Temporal lobe (tissue), 2 donors: ENCODE measurements around a stretch of chr17.

DNA sequence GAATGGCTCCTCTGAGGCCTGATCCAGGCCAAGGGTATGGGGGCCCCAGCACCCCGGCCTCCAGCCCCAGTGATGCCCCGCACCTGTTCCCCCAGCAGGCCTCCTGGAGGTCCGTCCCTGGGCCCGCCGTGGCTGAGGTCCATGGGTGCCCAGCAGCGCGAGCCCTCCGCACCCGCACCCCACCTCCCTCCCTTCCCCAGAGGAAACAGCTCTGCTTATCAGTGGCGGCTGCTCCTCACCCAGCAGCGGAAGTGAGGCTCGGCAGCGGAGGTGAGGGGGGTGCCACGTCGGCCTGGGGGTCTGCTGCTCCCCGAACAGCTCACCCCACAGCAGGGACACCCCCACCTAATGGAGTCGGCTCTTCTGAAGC, 639 bp downstream of the UNC13D start:
- RAMPAGE, long total RNA: no peak

DNA sequence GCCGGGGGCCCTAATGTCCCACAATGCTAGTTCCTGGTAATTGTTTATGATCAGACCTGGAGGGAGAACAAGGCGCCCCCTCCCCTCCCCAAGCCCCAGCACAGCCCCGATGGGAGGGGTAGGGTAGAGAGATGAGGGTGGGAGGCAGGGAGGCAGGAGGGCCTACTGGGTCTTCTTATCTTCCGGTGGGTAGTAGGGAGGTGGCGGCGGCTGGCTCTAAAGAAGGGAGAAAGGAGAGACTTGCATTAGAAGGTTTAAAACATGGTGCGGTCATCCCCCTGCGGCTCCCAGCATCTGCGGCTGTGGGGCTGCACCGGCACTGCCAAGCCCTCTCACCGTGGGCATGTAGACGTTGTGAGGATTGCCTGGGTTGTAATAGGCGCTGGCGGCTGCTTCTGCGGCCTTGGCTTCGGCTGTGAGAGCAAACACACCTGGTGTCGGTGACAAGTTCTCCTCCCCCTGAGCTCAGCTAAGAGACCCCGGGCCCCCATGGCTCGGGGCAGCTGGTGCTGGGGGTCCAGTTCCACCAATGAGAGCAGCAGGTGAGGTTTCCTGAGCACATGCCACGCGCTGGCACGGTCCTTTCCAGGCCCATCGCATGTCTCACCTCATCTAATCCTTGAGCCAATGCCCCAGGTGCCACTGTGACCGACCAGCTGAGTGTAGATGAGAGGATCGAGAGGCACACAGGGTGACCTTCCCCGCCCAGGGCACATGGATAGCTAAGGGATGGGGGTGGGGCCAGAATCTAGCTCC, 2.5 kb upstream of the UNC13D start:
- RAMPAGE, long total RNA: no peak

DNA sequence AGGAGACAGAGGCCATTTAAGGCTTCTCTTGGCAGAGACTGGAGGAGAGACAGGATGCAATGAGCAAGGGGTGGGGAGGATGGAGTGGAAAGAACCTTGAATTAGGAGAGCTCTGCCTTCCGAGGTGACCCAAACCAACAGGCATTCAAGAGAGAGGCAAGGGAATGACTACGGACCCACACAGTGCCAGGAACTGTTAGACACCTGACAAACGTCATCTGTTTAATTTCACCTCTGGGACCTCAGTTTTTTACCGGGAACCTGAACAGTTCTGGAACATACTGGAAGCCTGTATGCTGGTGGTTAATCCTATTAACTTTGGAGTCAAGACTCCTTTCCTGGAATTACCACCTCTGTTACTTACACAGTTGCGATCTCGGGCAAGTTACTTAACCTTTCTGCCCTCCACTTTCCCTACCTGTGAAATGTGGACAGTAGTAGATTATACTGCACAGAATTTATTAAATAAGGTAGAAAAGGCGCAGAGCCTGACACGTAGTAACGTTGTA, 693 bp downstream of the WBP2 start:
- RAMPAGE, long total RNA: no peak

GRCh38 chr17:75983475-75984495, 4.7 kb downstream of the TEN1 start:
- RAMPAGE, long total RNA: no peak

- RAMPAGE, long total RNA: no peak
These were observed 601 bp upstream of the CDK3 start for GRCh38 chr17:75999770-76000738.

DNA sequence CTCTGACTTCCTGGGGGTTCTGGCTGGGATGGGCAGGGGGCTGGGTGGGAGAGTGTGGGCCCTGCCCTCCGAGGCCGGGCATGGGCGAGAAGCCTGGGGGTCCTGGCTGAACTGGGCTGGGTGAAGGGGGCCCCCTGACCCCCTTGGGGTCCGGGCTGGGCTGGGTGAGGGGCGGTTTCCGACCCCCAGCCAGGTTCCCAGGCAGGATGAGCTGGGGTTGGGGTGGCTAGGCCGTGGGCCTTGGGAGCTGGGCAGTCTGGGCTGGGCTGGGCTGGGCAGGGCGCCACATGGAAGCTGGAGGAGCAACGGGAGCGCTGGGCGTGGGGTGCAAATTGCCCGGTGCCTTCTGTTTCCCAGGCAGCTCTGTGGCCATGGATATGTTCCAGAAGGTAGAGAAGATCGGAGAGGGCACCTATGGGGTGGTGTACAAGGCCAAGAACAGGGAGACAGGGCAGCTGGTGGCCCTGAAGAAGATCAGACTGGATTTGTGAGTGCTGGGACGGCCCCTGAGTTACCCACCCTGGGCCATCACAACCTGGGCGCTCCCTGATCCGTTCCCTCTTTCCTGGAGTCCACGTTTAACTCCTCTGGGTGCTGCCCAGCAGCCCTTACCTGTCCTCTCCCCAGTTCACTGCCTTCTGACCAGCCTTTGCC, 527 bp downstream of the CDK3 start:
- RAMPAGE, long total RNA: no peak

GRCh38 chr17:76009582-76010796, 9.3 kb downstream of the CDK3 start:
- RAMPAGE, long total RNA: no peak

- RAMPAGE, long total RNA: no peak
These were observed 5.2 kb downstream of the SRP68 start for GRCh38 chr17:76066970-76067600.

- RAMPAGE, long total RNA: no peak
These were observed 9.0 kb downstream of the ZACN start for GRCh38 chr17:76087970-76088451.

GRCh38 chr17:76193508-76193915, 46.8 kb downstream of the RNF157 start:
- RAMPAGE, long total RNA: no peak

DNA sequence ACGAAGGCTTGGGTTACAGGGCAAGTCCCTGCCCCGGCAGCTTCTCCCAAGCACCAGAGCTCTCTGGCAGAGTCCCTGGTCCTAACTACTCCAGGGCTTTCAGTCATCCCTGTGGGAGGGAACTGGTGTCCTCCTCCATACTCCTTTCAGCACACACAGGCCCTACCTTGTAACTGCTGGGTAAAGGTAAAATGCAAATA, 1.6 kb upstream of the RNF157 start:
- RAMPAGE, long total RNA: no peak

DNA sequence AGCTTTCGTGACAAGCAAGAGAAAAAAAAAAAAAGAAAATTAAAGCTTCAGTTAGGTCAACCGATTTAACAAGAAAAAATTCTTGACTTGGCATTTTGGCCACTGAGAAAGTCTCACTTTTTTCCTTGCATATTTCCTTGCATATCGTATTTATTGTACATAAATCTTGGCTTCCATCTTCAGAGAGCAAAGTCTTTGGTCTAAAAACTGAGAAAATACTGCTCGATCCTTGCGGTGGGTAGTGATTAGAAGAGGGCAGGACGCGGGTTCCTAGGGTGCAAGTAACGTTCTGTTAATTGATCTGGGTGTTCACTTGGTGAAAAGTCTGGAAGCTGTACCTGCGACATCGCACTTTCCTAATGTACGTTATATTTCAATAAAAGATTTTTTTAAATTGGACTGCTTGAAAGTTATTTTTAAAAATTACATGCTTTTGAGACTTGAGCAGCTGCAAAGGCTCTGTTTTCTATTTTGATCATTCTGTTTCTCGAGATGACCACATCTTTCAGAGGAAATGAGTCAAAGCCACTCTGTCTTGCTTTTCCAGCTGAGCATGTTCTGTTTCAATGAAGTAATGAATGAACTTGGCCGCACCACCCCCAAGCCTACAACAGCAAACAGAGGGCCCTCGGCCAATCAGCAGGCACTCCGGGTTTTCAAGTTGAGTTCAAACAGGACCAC, 660 bp upstream of the UBALD2 start:
- RAMPAGE, long total RNA: no peak

DNA sequence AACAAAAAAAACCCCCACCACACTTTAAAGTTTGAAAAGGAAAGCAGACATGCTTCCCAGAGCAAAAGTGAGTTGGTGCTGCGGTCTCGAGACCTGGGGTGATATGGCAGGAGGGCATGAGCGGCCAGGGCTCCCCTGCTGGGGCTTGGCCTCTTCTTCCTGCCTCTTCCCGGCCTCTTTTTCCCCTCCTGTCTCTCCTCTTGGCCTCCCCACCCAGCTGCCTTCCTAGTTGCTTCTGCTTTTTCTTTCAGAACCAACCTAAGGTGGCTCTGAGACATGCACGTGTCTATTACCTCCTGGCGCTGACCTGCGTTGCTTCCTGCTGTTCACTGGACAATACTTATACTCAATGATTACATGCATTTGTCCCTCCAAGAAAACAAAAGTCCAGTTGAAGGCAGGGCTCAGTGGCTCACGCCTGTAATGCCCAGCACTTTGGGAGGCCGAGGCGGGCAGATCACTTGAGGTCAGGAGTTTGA, 1.8 kb downstream of the QRICH2 start:
- RAMPAGE, long total RNA: no peak

DNA sequence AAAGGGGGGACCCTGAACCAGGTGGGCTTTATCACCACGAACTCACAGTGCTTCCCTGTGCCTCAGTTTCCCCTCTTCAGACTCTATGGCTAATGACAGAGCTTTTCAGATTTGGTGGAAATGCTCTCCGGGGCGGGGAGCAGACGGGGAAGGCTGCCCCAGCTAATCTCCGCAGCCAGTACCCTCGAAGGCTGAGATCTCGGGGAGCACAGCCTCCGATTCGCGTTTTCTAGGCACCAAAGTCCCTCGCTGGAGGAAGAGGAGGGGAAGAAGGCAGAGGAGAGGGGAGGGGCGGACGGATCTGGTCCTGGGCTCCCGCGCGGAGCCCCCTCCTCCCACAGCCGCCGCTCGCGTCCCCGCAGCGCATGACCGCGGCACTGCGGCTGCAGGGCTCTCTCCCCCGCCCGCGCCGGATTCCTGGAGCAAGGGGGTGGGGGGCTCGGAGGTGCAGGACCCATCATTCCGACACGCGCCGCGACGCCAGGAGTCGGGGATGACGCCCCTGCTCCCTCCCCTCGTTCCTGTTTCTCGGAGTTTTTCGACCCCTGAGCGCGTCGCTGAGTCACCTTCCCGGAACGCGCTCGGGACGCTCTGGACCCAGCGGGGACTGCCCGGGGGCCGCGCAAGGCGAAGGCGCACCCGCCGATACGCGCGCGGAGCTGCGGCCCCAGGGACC, 1.6 kb upstream of the SPHK1 start:
- RAMPAGE, long total RNA: no peak

DNA sequence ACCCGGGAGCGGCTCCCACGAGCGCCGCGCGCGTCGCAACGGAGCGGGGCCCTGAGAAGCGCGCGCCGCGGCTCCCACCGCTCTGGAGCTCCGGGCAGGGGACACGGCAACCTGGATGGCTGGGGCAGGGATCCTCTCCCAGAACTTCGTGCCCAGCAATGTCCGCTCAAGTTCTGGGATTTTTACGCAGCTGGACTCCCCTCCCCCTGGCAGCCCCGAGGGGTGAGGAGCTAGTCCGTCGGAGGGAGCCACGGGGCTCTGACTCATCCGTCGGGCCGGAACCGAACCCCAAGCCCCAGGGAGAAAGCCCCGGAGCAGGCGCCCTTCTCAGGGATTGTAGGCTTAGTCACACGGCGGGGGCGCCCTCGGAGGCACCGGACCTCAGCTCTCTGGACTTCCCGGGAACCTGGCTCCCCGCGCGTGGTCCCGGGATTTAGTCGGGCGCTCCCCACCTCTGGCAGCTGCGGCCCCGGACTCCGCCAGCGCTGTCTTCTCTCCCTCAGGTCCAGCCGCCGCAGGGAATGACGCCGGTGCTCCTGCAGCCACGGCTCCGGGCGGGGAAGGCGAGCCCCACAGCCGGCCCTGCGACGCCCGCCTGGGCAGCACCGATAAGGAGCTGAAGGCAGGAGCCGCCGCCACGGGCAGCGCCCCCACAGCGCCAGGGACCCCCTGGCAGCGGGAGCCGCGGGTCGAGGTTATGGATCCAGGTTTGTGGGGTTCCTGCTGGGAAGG, 705 bp downstream of the SPHK1 start:
- RAMPAGE, long total RNA: no peak

GRCh38 chr17:76398730-76399169, 14.3 kb downstream of the SPHK1 start:
- RAMPAGE, long total RNA: no peak

- RAMPAGE, long total RNA: no peak
These were observed 27.2 kb downstream of the UBE2O start for GRCh38 chr17:76425705-76426213.

DNA sequence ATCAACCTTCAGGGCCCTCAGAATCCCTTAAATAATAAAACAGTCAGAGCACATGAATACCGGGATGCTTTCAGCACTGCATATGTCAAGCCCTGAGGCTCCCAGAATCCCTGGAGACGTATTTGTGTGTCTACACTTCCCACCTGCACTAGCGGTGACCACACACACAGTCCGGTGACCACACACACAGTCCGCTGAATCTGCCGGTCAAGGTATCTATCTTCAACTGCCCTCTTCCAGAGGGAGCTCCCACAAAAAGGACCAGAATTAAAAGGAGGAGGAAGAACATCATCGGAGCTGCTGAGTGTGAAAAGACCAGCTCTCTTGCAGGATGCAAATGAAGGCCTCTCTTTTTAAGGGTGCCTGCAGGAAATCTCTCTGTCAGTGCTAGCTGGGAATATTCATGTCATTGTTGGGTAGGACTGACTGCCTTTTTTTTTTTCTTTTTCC, 8.1 kb downstream of the UBE2O start:
- RAMPAGE, long total RNA: no peak

DNA sequence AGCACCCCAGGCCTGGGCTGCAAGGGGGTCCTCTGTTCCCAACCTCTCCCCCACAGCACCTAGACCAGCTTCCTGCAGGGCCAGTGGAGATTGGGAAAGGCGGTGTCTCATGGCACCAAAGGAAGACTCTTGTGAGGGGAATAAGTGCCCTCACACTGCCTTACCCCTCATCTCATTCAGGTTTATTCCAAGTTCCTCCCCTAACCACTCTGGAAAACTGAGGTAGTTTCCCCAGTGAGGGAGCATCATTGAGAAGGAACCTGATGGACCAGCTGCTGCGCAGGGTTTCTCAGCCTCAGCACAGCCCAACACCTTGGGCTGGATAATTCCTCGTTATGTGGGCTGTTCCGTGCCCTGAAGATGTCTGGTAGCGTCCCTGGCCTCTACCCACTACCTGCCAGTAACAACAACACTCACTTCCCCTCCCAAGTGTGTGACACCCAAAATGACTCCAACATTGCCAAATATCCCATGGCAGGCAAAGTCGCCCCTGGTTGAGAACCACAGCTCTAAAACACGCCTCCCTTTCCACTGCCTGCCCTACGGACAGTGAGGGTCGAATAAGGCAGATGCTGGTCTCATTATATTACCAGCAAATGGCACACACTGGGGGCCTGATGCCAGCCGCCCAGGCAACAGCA, 1.2 kb downstream of the RHBDF2 start:
- RAMPAGE, long total RNA: no peak

DNA sequence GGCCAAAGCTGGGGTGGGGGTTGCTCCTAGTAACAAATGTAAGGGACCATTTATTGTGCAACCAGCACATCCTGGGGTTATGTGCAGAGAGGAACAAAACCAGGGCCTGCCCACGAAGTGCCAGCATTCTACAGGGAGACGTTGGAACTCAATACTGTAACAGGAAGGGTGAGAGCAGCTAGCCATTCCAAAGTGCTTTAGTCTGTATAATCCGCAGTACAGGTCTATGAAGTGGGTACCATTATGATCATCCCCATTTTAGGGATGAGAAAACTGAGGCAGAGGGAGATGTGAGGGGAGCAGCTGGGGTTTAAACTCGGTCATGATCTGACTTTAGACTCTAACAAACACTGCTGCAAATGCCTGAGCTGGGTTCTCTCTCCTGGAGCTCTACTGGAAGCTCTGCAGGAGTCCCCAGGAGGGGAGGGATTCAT, 1.3 kb upstream of the RHBDF2 start:
- RAMPAGE, long total RNA: no peak